Sigmoid colon (tissue), 4 donors: ENCODE data around the gene NOPCHAP1.

DNA sequence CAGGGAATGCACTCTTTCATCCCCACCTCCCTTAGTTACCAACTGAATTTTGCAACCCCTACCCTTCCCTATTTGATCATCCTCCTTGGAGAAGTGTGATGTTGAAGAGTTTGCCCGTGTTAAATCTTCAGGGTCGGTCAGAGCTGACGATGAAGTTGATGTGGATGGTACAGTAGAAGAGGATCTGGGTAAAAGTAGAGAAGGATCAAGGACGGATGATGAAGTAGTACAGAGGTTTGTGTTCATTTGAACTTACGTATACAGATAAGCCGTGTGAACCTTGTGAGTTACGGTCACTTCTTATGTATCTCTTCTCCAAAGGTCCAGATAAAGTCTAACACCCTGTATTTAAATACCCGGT, 1.2 kb downstream of the HSP90B1 start:
- PRO-cap: no peak
- RAMPAGE, long total RNA, 4 experiments: no peak in any of the 4 experiments

GRCh38 chr12:103938098-103938643, 8.0 kb downstream of the HSP90B1 start:
- PRO-cap: no peak
- RAMPAGE, long total RNA, 4 experiments: no peak in any of the 4 experiments

- PRO-cap: no peak
- RAMPAGE, long total RNA, 4 experiments: no peak in any of the 4 experiments
Observed at GRCh38 chr12:103946966-103948072, 9.7 kb downstream of the UQCC6 start.

DNA sequence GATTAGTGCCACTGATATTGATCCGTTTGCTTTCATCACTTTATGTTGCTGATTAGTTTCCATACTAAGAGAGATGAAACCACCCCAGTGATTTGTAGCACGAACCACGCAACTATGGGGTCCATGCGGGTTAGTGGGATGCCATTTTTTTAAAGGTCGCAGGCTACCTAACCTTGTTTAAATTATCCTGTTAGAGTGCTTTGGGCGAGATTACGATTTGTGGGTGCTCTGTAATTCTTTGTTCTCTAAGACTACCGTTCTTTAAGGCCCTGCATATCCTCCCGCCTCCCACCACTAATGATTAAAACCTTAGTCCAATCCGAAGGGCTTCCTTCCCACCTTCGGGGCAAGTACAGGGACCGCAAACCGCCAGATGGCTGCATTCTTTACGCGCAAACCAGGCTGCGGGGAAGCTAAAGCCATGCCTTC, 959 bp downstream of the NFYB start:
- PRO-cap: no peak
- RAMPAGE, long total RNA, 4 experiments: no peak in any of the 4 experiments

DNA sequence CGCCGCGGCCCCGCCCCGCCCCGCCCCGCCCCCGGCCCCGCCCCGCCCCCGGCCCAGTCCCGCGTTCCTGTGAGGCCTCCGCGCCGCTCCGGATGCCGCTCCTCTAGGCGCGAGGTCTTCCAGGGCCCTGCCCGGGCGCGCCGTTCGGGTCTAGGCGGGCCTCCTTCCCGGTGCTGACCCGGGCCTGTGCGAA, 207 bp upstream of the NFYB start:
- PRO-cap: bidirectional peak, plus-strand start at position 56 of the sequence, minus-strand start outside the sequence
- RAMPAGE, long total RNA, 4 experiments: start-site peak on the plus strand in 1 of 4 experiments, centred at position 67 of the sequence, 11 reads per replicate

DNA sequence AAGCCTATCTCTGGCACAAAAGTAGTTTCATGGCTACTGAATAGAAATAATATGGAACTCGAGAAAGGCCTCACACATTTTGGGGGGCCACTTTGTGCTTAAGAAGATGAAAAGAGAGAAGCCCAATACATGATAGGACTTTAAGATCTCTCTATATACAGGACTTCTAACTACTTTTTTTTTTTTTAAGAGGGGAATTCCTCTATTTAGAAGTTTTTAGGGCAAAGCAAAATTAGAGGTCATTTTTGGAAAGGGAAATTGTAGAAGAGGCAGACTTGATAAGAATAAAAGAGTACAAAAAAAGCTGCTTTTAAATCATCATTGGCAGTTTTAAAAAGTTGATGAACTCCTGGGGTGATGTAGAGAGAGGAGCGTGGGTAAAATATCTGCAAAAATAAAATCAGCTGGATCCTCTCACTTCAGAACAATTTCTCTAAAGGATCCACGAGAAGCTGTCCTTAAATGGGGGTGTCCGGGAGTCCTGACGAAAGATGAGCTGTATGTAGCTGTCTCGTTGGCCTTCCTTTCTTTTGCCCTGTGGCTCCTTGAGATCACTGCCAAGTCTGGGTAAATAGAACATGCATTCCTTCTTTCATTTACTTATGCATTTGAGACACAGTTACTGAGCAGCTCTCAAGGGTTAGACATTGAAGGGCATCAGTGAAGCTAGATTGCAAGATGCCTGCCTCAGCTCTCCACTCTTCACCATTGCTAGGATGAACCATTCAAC, 35.4 kb upstream of the TXNRD1 start:
- PRO-cap: no peak
- RAMPAGE, long total RNA, 4 experiments: no peak in any of the 4 experiments

DNA sequence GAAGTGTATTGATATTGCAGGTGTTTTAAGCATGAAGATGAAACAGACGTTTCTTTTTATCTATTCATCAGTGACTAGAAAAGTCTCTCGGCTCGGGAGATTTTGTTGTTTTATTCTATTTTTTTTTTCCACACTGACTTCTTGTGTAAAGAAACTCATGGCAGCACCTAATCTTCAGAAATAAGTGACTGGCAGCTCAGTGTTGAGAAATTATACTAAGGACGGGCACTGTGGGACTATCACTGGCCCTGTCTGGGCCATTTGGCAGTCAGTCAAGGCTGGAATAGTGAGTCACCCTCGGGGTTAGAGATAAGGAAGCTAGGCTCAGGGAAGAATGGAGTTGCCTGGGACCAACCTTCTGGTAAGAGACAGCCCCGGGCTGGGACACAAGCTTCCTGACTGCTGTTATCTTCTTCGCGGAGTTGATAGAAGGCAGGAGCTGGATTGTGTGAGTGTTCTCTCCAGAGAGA, 48.3 kb upstream of the CHST11 start:
- PRO-cap: no peak
- RAMPAGE, long total RNA, 4 experiments: no peak in any of the 4 experiments

DNA sequence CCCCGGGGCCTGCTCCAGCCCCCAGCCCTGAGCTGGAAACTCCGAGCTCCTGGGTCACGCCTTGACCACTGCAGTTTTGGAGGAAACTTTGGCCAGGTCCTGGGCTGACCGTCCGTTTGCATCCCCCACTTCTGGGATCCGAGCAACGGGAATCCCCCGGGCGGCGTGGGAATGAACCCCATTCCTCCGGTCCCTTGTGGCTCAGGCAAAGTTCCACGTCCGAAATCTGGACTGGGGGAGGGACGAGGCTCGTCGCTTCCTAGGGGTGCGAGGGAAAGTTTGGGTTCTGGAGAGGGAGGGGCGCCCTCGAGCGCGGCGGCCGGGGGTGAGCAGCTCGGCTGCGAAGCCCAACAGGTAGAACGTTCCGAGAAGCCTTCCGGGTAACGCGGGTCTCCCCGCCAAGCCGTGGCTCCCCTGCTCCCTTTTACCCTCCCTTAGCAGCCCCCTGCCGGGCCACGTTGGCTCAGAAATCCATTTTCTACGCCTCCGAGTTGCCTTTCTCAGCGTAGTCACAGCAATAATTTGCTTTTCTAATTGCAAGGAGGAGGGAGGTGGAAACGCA, 1.5 kb downstream of the CHST11 start:
- PRO-cap: bidirectional peak, plus-strand start at position 222 of the sequence, minus-strand start outside the sequence
- RAMPAGE, long total RNA, 4 experiments: no peak in any of the 4 experiments

- PRO-cap: no peak
- RAMPAGE, long total RNA, 4 experiments: no peak in any of the 4 experiments
Observed at GRCh38 chr12:104484559-104485022, 27.8 kb downstream of the CHST11 start.

DNA sequence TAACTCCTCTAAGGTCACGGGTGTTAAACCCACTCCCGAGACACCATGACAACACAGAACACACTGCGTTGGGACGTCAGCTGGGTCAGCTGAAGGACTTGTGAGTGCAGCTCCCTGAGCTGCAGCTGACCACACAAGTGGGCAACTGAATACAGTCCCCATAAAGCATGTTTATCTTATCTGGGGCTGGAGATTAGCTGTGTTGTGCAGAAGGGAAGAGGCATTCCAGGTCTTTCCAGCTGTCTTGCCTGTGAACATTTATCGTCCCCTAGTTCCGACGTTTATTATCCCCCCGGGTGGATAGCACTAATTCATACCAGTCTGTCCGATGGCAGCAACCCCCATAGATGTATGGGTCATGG, 211.6 kb downstream of the CHST11 start:
- PRO-cap: no peak
- RAMPAGE, long total RNA, 4 experiments: no peak in any of the 4 experiments

DNA sequence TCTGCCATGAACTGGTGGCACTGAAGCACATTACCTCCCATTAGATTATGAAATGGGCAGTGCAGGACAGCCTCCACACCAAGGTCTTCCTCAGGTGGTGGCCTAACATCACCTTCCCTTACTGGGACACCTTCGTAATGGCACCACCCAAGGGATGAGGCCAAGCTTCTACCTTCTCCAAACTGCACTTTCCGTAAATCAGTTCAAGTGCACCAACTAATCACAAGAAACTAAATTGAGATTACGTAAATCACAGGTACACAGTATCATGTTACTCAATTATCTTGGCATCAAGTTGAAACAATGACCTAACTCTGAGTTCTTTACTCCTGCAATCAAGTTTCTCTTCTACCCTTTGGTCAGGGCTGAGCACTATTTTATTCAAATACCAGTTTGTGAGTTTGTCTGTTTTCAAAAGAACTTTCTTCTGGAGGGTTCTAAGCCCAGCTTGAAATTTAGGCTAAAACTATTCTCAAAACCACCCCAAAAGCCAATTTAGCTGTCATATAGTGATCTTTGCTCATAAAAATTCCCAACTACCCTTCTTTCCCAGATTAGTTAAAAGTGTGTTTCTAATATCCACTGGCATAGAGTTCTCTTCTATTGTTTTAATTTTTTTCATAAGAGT, 13.7 kb downstream of the SLC41A2 start:
- PRO-cap: no peak
- RAMPAGE, long total RNA, 4 experiments: no peak in any of the 4 experiments

GRCh38 chr12:104985893-104987154, at the start of gene NOPCHAP1:
TSS of gene NOPCHAP1 (plus strand) at chr12:104986316.
- PRO-cap: bidirectional peak, plus-strand start at chr12:104986330, minus-strand start at chr12:104986210
- RAMPAGE, long total RNA, 4 experiments: start-site peak on the plus strand in 3 of 4 experiments, at chr12:104986314-104986346 at its widest, 222 to 424 reads per replicate

GRCh38 chr12:105385032-105385450, 54.5 kb downstream of the C12orf75 start:
- PRO-cap: no peak
- RAMPAGE, long total RNA, 4 experiments: no peak in any of the 4 experiments

DNA sequence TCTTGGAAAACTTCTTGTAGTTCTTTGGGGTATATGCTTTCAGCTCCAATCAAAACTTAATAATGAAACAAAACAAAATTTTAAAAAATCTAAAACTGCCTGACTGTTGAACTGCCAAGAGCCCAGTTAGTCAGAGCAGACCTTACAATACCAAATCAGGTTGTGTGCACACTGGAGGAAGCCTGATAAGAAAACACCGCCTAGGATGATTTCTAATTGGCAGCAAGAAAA, 256.6 kb downstream of the C12orf75 start:
- PRO-cap: no peak
- RAMPAGE, long total RNA, 4 experiments: no peak in any of the 4 experiments

DNA sequence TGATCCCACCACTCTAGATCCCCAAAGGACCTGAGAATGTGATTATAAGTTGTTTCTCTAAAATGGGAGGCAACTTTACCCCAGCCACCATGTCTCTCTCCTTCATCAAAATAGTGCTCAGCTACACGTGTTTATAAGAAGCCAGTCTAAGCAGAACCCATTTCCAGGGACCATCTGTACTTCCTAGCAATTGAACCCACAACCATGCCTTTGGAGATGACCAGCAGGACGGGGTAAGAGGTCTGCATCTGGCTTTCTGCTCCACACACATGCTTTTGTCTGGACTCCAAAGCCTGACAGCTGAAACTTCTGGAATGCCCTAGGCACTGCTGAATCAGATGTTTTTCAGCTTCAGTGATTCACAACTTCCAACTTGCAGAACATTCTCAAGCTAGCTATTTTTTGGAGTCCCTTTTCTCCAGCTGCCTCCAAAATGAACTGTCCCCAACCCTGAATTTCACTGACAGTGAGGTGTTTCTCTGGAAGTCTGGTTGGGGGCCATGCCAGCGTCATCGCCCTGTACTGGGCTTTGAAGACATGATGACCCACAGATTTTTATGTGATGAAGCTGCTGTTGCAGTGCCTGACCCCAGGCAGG, 80.5 kb downstream of the NUAK1 start:
- PRO-cap: unidirectional peak, minus-strand start at position 277 of the sequence
- RAMPAGE, long total RNA, 4 experiments: no peak in any of the 4 experiments

- PRO-cap: no peak
- RAMPAGE, long total RNA, 4 experiments: no peak in any of the 4 experiments
Observed at GRCh38 chr12:106101846-106102176, 36.9 kb downstream of the NUAK1 start.

DNA sequence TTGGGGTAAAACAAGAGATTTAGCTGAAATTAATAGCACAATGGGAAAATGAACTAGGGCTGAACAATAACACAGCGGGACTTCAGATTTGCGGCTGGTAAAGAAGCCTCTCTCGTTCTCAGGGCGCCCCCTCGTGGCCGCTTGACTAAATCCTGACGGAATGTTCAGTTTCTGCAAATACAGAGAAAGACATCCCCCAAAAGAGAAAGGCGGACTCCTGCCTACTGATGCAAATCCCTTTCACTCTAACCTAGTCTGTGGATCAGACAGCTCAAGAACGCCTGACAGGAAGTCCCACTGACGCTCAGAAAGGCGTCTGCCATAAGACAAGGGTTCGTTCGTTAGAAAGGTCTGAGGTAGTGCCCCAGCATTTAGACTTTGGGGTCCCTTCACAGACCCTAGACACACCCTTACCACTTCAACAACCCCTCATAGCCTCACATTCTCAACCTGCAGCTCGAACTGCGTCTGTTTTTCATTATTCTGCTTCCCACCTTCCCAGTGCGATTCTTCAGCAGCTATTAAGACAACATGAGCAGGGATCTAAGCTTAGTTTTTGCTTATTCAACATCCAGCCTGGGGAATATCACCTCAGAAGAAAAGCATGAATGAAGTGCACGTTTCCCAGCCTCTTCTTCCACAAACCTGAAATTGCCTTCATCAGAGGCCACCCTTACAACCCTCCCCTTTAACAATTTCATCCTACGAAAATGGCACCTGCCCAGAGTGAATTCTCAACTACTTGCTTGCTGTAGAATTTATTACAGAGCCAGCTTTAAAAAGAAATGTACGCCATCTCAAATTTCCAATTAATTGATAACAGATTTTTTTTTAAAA, 2.3 kb downstream of the NUAK1 start:
- PRO-cap: unidirectional peak, plus-strand start at position 307 of the sequence
- RAMPAGE, long total RNA, 4 experiments: no peak in any of the 4 experiments

GRCh38 chr12:106137221-106138064, 1.3 kb downstream of the NUAK1 start:
- PRO-cap: bidirectional peak, plus-strand start at chr12:106137917, minus-strand start at chr12:106137906
- RAMPAGE, long total RNA, 4 experiments: no peak in any of the 4 experiments

DNA sequence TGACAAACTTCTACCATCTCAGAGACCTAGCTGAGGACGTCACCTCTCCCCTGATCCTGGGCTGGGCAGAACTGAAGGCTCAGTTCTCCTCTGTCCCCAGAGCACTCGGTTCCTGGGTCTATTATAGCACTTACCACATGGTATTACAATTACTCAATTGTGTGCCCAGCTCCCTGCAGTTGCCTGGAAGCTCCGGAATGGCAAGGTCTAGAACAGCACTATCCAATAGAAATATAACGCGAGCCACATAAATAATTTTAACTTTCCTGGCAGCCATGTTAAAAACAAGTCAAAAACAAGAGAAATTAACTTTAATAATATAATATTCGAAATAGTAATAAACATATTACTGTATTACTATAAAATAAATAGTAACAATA, 7.4 kb upstream of the NUAK1 start:
- PRO-cap: unidirectional peak, minus-strand start at position 97 of the sequence
- RAMPAGE, long total RNA, 4 experiments: no peak in any of the 4 experiments

DNA sequence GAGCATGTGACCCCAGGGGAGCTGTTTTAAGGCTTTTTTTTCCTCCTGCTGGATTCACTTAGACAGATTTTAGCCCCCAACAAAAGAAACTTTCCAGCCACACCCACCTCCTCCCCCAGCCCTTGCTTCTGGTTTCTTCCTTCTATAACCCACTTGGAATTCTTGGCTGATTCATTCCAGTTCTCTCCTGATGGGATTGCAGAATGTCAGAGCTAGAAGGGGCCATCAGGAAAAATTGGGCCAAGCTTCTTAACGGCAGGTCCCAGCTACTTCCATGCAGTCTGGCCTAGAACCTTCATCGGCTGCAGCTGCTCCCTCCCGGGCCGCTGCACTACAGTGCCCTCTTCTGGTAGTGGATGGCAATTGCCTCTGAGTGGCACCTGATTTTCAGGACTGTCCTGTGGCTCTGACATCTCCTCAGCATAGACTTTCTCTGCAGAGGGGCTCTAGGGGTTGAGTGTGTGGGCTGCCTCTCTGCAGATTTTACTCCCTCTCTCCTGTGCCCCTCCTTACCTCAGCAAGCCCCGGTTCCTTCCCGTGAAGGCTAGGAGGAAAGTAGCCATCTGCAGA, 23.8 kb downstream of the CKAP4 start:
- PRO-cap: no peak
- RAMPAGE, long total RNA, 4 experiments: no peak in any of the 4 experiments